Heart (tissue), 3 donors: ENCODE measurements around a stretch of chr16.

DNA sequence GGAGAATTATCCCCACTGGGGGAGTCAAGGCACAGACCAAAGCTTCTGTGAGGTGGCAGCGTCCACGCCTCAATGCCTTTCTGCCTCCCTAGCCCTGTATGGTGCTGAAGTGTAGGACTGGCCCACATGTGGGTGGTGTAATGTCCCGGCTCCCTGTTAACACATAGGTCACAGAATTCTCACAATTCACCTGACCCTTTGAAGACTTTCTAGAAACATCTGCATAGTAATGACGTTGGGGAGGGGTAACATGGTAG, 2.0 kb downstream of the HS3ST2 start:
- RAMPAGE, long total RNA, 2 experiments, result no peak in any of the 2 experiments

GRCh38 chr16:23068591-23069020, 80.6 kb downstream of the USP31 start:
- RAMPAGE, long total RNA, 2 experiments, result no peak in any of the 2 experiments

GRCh38 chr16:23090565-23090910, 58.7 kb downstream of the USP31 start:
- RAMPAGE, long total RNA, 2 experiments, result no peak in any of the 2 experiments

GRCh38 chr16:23108031-23108725, 41.1 kb downstream of the USP31 start:
- RAMPAGE, long total RNA, 2 experiments, result no peak in any of the 2 experiments

DNA sequence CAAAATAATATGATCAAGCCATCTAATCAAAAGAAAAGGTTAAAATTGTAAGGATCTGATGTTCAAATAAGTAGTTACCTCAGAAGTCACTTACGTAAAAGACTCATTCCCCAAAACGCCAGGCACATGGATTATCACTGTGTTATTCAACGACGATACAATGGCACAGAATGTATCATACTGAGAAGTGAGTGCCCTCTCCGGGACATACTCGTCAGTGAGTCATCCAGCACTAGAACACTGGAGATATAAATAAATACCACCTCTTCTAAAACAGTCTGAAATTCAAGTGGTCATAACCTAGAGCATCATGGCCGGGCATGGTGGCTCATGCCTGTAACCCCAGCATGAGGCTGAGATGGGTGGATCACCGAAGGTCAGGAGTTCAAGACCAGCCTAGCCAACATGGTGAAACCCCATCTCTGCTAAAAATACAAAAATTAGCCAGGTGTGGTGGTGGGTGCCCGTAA, 24.9 kb downstream of the USP31 start:
- RAMPAGE, long total RNA, 2 experiments, result no peak in any of the 2 experiments

GRCh38 chr16:23514833-23515253, 4.5 kb upstream of the GGA2 start:
- RAMPAGE, long total RNA, 2 experiments, result no peak in any of the 2 experiments

DNA sequence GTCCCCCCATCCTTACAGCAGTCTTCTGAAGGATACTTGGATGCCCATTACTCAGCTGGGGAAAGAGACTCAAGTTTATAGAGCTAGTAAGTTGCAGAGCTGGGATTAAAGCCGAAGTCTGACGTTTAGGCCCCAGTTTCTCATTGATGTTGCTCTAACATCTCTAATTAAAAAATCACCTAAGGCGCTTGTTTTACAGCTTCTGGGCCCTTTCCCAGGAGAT, 758 bp downstream of the UBFD1 start:
- RAMPAGE, long total RNA, 2 experiments, result no peak in any of the 2 experiments

- RAMPAGE, long total RNA, 2 experiments, result no peak in any of the 2 experiments
Observed at GRCh38 chr16:23570664-23571676, 13.4 kb downstream of the UBFD1 start.

- RAMPAGE, long total RNA, 2 experiments, result no peak in any of the 2 experiments
Observed at GRCh38 chr16:23711728-23712245, 1.2 kb downstream of the ERN2 start.

- RAMPAGE, long total RNA, 2 experiments, result no peak in any of the 2 experiments
Observed at GRCh38 chr16:23755250-23755779, 489 bp downstream of the CHP2 start.

GRCh38 chr16:23758221-23758432, 3.3 kb downstream of the CHP2 start:
- RAMPAGE, long total RNA, 2 experiments, result no peak in any of the 2 experiments

GRCh38 chr16:23764605-23765015, 9.8 kb downstream of the CHP2 start:
- RAMPAGE, long total RNA, 2 experiments, result no peak in any of the 2 experiments

GRCh38 chr16:23840168-23840801, 4.5 kb downstream of the PRKCB start:
- RAMPAGE, long total RNA, 2 experiments, result no peak in any of the 2 experiments

GRCh38 chr16:24094044-24094967, 161.8 kb upstream of the CACNG3 start:
- RAMPAGE, long total RNA, 2 experiments, result no peak in any of the 2 experiments

GRCh38 chr16:24730541-24730762, 1.0 kb downstream of the TNRC6A start:
- RAMPAGE, long total RNA, 2 experiments, result no peak in any of the 2 experiments

DNA sequence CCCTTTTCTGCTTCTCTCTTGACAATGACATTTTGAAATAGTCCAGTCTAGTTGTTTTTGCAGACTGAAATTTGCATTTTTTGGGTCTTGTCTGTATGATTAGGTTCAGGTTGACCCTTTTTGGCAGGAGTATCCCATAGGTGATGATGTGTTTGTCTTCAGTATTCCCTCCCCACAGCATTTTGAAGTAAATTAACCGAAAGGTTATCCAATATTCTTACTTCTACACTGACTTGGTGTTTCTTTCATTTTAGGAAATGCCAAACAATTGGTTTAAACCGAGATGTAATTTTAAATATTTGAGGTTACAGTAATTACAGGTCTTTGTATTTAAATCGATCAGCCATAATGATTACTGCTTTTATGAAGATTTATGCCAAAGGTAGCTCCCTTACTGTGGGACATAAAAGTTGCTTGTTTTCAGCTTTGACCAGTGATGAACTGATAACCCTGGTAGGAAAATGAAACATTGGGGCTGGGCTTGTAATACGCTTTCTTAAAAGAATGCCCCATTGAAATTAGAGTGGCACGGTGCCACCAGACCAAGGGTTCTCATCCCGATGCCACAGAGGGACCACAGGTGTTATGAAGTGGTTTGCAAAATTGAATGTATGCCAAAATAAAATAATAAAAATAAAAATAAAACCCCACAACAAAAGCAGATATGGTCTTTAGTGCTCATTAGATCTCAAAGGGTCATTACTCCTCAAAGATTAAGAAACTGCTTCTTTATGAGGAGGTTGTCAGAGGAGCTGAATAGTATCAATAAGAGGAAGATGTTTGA, 7.3 kb downstream of the TNRC6A start:
- RAMPAGE, long total RNA, 2 experiments, result no peak in any of the 2 experiments

DNA sequence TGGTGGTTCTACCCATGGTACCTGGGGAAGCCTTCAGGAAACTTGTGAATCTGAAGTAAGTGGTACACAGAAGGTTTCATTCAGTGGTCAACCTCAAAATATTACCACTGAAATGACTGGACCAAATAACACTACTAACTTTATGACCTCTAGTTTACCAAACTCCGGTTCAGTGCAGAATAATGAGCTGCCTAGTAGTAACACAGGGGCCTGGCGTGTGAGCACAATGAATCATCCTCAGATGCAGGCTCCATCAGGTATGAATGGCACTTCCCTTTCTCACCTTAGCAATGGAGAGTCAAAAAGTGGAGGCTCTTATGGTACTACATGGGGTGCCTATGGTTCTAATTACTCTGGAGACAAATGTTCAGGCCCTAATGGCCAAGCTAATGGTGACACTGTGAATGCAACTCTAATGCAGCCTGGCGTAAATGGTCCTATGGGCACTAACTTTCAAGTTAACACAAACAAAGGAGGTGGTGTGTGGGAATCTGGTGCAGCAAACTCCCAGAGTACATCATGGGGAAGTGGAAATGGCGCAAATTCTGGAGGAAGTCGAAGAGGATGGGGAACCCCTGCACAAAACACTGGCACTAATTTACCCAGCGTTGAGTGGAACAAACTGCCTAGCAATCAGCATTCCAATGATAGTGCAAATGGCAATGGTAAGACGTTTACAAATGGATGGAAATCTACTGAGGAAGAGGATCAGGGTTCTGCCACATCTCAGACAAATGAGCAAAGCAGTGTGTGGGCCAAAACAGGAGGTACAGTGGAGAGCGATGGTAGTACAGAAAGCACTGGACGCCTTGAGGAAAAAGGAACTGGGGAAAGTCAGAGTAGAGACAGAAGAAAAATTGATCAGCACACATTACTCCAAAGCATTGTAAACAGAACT, 55.6 kb upstream of the SLC5A11 start:
- RAMPAGE, long total RNA, 2 experiments, result no peak in any of the 2 experiments

DNA sequence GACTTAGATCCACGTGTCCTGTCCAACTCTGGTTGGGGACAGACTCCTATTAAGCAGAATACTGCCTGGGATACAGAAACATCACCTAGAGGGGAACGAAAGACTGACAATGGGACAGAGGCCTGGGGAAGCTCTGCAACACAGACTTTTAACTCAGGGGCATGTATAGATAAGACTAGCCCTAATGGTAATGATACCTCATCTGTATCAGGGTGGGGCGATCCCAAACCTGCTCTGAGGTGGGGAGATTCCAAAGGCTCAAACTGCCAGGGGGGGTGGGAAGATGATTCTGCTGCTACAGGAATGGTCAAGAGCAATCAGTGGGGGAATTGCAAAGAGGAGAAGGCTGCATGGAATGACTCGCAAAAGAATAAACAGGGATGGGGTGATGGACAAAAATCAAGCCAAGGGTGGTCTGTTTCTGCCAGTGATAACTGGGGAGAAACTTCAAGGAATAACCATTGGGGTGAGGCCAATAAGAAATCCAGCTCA, 54.9 kb upstream of the SLC5A11 start:
- RAMPAGE, long total RNA, 2 experiments, result no peak in any of the 2 experiments

GRCh38 chr16:25014165-25015201, 686 bp downstream of the ARHGAP17 start:
- RAMPAGE, long total RNA, 2 experiments, result no peak in any of the 2 experiments

DNA sequence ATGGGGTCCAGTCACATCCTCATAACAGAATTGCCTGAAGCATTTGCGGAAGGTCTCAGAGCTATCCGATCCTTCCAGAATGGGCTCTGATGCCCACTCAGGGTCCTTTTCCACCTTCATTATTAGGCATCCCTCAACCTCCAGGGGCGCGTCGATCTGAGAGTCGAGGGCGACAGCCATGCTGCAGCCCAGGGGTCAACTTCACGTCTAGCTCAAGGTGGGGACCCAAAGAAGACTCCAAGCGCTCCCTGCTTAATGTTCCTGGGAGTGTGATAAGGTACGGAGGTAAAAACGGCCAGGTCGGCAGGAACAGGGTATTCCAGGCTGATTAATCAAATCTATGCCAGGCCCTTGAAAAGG, 717 bp downstream of the ZKSCAN2 start:
- RAMPAGE, long total RNA, 2 experiments, result no peak in any of the 2 experiments